ENCODE measurements around a stretch of chr3.

DNA sequence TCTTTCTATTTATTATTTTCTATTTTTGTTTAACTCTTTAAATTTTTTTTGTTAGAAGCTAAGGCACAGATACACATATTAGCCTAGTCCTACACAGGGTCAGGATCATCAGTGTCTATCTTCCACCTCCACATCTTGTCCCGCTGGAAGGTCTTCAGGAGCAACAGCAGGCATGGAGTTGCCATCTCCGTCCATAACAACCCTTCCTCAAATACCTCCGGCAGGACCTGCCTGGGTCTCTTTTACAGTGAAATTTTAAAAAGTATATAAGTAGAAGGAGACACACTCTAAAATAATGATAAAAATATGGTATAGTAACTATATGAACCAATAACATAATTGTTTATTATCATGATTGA lies 132.5 kb downstream of the SST start:
- PRO-cap, 2 experiments = no peak in any of the 2 experiments

GRCh38 chr3:187721897-187722424 lies 19.6 kb upstream of the RTP2 start:
- PRO-cap, 2 experiments = no peak in any of the 2 experiments

DNA sequence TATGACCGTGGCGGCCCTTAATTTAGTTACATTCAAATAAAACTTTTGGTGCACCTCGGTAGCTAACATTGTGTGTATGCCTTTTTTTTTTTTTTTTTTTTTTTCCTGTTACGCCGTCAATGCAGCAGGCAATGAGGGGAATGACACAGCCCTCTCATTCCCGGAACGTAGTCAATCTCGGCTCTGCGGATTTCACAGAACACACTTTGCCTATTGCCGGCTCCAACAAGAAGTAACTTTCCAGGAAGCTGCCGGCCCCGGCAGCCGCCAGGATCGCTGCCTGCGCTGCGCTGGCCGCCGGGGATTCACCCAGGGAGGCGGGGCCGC lies 7.6 kb downstream of the BCL6 start:
- PRO-cap, 2 experiments = no peak in any of the 2 experiments

- PRO-cap, 2 experiments = peak in 2 of 2 experiments; most common minus-strand start chr3:187742225 (in 1)
These were observed 3.0 kb downstream of the BCL6 start for GRCh38 chr3:187742042-187742991.

GRCh38 chr3:187749950-187751135 lies 5.1 kb upstream of the BCL6 start:
- PRO-cap, 2 experiments = no peak in any of the 2 experiments

GRCh38 chr3:188072532-188073186 lies 81.3 kb upstream of the LPP start:
- PRO-cap, 2 experiments = no peak in any of the 2 experiments

- PRO-cap, 2 experiments = no peak in any of the 2 experiments
These were observed 4.9 kb downstream of the LPP start for GRCh38 chr3:188158781-188159365.

DNA sequence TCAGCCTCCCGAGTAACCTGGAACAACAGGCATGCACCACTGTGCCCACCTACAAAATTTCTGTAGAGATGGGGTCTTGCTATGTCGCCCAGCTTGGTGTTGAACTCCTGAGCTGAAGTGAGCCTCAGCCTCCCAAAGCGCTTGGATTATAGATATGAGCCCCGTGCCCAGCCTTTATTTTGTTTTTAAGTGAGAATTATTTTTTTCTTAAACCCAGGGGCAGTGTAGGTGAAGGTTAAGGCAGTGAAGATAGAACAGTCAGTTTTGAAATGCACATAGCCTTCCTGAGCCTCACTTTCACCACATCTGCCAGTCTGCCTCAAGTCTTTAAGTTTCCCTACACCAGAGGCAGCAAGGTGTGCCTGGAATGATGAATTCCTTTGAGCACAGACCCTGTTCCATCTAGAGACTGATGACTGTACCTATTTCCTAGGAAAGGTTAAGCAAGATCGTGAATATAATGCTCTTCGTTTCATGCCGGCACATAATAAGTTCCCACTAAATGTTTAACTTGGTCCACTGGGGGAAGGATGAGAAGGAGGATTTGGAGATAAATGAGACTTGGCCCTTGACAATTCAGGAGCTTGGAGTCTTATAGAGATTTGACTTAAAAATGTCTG lies 141.8 kb downstream of the LPP start:
- PRO-cap, 2 experiments = no peak in any of the 2 experiments

- PRO-cap, 2 experiments = no peak in any of the 2 experiments
These were observed 285.1 kb downstream of the LPP start for GRCh38 chr3:188438826-188439690.

DNA sequence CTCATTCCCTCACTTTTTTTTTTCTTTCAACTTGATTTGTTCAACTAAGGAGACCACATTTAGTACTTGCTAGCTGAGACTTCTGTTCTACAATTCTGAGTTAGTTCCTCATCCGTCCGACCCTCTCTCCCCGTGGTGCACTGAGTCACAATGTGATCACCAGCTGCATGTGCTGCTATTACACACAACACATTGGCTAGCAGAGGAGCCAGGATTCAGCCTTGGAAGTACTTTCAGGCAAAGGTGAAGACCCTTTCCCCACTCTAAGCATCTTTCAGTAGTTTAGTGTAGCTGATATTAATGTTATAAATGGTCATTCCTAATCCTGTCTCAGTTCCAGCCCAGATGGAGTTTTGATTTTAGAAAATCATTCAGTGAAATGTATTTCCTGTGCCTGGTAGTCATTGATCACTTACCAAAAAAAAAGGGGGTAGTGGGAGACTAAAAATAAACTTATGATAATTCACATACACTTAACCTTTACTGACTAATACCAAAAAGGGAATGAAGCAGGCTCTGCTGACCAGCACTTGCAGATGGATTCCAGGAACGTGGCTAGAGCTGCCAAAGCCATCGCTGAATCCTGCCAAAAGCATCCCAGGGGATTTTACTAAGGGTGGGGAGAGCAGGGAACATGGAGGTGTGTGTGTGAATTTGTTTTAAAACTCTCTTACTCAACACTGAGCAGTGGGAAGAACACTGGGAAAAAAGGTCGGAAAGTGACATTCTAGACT lies 424.8 kb downstream of the LPP start:
- PRO-cap, 2 experiments = no peak in any of the 2 experiments

- PRO-cap, 2 experiments = no peak in any of the 2 experiments
These were observed 432.7 kb upstream of the TPRG1 start for GRCh38 chr3:188738922-188739554.

GRCh38 chr3:188881533-188882412 lies 290.0 kb upstream of the TPRG1 start:
- PRO-cap, 2 experiments = no peak in any of the 2 experiments

DNA sequence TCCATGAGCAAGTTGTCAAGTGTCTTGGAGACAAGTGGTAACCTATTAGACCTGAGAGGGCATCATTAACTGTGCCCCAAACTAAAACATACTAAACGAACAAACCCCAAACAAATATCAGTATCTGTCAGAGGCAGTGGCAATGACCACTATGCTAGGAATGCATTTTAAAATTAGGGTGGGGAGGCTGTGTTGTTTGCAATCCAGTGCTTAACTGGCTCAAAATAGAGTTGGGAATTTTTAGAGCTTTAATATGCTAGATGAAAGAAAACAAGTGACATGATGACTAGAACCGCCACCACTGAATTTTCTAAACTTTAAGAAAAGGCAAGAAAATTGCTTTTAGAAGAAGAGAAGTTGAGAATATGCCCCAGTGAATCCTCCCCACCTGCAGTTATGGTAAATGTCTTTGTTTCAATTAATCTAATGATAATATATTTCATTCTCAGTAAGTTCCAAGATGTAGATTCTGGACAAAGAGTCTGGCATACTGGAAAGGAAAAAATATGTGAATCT lies 51.7 kb upstream of the TPRG1 start:
- PRO-cap, 2 experiments = no peak in any of the 2 experiments

DNA sequence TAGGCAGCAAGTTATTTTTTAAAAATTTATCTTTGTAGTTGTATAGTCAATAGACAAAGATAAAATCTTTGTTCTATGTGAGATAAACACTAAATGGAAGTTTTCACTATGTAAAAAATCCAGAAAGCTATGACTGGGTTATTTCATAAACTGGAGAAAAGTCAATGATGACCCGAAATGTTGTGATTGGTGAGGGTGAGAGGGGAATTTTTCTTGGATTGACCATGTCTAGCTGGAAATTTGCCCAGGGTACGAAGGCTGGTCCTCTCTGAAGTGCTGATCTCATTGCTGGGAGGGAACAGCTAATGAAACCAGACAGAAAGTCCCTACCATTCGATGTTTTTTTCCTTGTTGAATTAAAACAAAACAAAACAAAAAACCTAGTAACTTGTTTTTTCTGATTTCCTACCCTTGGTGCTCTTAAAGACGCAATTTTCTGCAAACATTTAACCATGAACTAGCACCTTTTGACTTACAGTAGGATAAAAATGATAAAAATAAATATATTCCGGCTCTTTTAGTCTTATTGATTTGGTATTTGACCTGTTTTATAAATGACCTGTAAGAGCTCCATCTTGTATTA lies 14.4 kb downstream of the TPRG1 start:
- PRO-cap, 2 experiments = no peak in any of the 2 experiments

- PRO-cap, 2 experiments = no peak in any of the 2 experiments
These were observed 34.7 kb upstream of the TP63 start for GRCh38 chr3:189596317-189596972.

DNA sequence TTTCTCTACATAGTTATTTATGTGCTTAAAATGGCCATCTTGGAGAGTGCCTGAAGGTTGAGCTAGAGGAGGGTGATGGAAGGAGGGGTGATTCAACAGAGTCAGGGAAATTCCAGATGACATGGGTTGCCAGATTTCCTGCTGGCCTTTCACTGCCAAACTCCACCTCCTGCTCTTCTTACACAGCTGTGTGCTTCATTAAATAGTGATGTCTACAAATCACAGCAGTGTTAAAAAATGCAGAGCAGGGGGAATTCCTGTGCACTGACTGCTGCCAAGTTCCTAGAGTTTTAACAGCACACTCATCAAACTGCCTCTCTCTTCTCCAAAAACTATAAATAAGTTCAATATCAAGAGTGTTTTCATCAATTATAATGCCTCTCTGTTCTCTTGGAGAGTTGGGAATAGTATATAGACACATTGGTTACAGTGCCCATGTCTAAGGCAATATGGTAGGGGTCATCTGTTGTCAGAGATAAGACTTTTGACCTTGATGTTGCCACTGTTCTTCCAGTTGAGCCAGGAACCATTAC lies 79.5 kb downstream of the TP63 start:
- PRO-cap, 2 experiments = no peak in any of the 2 experiments

DNA sequence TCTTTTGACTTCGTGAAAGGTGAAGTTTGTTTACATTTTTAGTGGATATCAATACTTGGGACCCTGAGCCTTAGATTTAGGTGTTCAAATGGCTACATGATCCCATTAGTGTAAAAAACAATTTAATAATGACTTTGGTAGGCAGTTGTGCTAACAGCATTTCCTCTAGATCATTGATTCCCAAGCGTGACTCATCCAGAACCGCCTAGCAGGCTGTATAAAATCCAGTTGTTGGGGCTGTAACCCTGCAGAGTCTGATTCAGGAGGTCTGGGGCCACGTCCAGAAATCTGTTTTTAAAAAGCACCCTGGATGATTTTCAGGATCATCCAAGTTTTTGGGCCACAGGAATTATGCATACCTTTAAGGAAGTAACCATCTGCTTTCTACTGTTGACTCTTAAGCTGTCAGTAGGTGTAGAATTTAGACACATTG lies 156.4 kb downstream of the TP63 start:
- PRO-cap, 2 experiments = no peak in any of the 2 experiments

- PRO-cap, 2 experiments = no peak in any of the 2 experiments
These were observed 158.3 kb downstream of the TP63 start for GRCh38 chr3:189789395-189790020.

GRCh38 chr3:189999659-190000177 lies 121.0 kb downstream of the P3H2 start:
- PRO-cap, 2 experiments = no peak in any of the 2 experiments

DNA sequence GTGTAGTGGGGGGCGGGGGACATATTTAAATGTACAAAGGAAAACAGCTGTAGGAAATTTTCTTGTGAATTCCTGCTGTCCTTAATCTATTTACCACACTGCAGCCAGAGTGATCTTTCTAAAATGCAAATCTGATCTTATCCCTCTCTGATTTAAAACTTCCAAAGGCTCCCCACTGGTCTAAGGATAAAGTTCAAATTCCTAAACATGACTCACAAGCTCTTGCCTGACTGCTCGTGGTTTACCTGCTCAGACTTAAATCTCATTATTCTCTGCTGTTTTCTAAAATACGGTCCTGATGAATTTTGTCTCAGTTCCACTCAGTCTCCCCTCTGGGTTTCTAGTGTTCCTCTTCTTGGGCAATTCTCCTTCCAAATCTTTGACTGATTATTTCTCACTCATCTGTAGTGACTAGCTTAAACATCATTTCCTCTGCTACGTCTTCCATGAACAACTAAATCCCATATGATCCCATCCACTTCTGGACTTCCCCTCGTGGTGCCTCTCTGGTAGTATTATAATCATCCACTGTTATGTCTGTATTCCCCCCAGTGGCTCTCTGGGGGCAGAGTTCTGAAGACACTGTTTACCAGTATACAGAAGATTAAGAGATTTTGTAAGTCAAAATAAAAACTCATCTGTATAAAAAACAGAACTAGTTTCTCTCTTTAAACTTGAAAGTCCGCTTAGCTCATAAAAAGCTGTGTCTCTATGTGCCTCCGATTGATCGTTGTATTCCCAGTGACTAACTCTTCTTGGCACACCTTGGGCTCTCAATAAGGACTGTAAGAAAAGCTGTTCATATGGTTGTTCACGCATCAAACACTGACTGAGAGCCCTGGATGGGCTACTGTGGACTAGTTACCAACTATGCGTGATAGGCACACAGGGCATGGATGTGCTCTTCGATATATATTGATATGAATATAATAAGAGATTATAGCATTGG lies 108.2 kb downstream of the P3H2 start:
- PRO-cap, 2 experiments = no peak in any of the 2 experiments